ENCODE measurements around a stretch of chr21.

- PRO-cap = bidirectional peak, plus-strand start at chr21:34019192, minus-strand start at chr21:34019065
- RAMPAGE, long total RNA = start-site peak on the minus strand at chr21:34018997-34019043, 18 and 5 reads in 2 replicates
These were observed 54.5 kb upstream of the MRPS6 start for GRCh38 chr21:34018788-34019339.

GRCh38 chr21:34517480-34518284, 5.7 kb upstream of the KCNE1 start:
- PRO-cap = no peak
- RAMPAGE, long total RNA = no peak

GRCh38 chr21:34527796-34528562, 16.0 kb upstream of the KCNE1 start:
- PRO-cap = no peak
- RAMPAGE, long total RNA = no peak

- PRO-cap = no peak
- RAMPAGE, long total RNA = no peak
These were observed 5.4 kb upstream of the RCAN1 start for GRCh38 chr21:34620318-34620625.

- PRO-cap = no peak
- RAMPAGE, long total RNA = no peak
These were observed 123.4 kb downstream of the CLIC6 start for GRCh38 chr21:34792073-34792676.

GRCh38 chr21:34807914-34808697, 139.3 kb downstream of the CLIC6 start:
- PRO-cap = no peak
- RAMPAGE, long total RNA = no peak

GRCh38 chr21:34813978-34814820, 145.4 kb downstream of the CLIC6 start:
- PRO-cap = no peak
- RAMPAGE, long total RNA = no peak

GRCh38 chr21:34837060-34838156, 168.6 kb downstream of the CLIC6 start:
- PRO-cap = no peak
- RAMPAGE, long total RNA = no peak

GRCh38 chr21:34868356-34868991, 180.6 kb downstream of the RUNX1 start:
- PRO-cap = no peak
- RAMPAGE, long total RNA = no peak

DNA sequence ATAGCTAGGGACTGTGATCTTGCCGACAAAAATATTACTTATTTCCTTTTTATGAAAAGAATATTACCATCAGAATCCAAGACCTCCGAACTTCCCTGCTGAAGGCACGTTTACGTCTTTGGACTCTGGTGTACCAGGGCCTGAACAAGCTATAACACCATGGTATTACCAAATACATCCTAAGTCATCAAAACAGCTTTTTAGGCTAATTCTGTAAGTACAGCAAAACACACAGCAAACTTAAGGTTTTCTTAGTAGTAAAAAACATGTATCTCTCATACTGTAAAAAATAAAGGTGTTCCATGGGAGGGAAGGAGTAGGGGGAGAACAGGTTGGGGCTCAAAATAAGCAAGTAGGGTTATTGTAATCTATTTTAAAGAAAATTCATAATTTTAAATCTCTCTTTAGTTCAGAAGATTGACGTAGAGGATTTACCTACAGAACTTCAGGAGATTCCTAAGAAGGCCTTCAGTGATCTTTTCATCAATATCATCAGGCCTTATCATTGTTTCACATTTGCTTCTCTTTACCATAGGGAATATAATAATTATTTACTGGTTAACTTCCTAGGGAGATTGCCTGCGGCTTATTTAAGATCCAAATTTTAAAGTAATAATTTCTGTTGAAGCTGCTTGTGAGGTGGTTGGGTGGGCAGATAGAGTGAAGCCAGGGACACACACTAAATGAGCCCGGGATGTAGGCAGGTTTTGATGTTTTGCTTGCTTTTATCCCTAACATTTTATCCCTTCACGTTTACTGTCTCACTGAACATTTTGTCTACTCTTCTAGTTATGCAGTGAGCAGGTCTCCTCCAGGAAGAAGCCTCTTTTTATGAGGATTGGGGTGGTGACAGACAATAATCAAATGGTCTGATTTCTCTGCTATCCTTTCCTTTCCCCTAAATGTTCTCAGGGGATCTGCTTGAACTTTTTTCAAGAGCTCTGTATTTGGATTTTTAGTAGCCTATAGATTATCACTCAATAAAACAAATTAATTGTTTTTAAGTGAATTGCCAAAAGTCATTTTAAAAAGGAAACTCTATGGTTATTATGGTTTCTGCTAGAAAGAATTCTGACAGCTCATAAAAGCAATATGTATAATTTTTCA, 164.8 kb downstream of the RUNX1 start:
- PRO-cap = no peak
- RAMPAGE, long total RNA = no peak

GRCh38 chr21:35027877-35028871, 20.9 kb downstream of the RUNX1 start:
- PRO-cap = no peak
- RAMPAGE, long total RNA = no peak

DNA sequence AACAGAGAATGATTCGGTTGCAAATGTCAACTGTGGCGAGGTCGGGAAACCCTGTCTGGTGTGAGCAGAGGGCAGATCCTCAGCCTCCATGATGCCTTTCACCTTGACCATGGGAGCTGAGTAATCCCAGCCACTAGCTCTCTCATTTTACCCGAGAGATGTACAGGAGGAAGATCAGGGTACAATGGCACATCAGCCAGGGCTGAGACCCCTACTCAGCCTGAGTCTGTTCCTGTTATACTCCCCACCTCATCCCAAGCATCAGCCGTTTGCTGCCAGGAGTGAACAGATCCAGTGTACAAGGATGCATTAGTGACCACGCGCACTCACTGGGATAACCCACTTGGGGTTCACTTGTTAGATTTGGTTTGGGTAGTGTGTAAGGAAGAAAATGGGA, 14.4 kb downstream of the RUNX1 start:
- PRO-cap = no peak
- RAMPAGE, long total RNA = no peak

DNA sequence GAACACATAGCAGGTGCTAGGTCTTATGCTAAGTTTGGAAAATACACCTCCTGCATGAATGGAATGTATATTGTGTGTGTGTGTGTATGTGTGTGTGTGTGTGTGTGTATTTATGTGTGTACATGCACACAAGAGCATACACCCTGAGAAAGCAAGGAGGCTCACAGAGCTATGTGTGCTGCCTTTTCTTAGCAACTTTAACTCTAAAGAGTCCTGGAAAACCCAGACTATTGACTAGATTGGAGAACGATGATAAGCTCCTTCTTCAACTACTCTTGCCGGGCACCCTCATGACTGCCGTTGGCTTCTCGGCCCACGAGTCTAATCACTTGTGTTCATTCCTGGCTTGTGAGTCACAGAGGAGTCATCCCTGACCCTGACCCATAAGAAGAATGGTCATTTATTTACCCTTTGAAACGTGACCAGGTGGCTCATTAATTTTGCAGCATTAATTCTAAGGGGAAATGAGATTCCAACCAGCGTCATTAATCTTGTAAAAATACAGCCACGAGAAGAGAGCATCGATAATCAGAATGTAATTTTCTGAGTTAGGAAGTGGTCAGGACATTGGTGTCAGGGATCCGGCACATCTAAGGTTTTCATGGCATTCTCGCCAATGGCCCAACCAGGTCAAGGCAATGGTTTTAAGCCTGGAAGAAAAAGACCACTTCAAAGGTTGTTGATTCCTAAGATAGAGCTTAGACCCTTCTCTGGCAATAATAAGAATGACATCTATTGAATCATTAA, 183.5 kb upstream of the RUNX1 start:
- PRO-cap = no peak
- RAMPAGE, long total RNA = no peak

- PRO-cap = no peak
- RAMPAGE, long total RNA = no peak
These were observed 208.2 kb upstream of the RUNX1 start for GRCh38 chr21:35257288-35257810.

- PRO-cap = no peak
- RAMPAGE, long total RNA = no peak
These were observed 450.1 kb upstream of the RUNX1 start for GRCh38 chr21:35499269-35499471.

- PRO-cap = no peak
- RAMPAGE, long total RNA = no peak
These were observed 1.1 kb downstream of the CBR1 start for GRCh38 chr21:36070819-36071498.

DNA sequence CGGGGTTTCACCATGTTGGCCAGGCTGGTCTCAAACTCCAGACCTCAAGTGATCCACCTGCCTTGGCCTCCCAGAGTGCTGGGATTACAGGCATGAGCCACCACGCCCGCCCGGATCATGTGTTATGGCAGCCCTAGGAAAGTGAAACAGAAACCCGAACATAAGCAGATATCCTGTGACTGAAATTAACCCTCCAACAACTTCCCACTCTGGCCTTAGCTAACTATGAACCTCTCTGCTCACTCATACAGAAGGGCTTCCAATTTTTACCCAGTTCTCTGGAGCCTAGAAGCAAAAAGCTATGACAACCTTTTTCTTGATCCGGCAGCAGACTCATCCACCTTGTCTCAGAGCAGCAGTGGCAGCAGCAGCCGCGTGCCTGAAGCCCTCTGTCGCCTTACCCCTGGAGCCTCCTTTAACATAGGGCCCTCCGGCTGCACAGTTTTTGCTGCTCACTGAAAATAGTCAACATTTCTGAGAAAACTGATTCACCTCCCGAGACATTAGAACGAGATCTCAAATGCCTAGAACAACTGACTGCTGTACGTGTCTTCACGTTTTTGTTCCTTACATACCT, 9.3 kb downstream of the CBR1 start:
- PRO-cap = no peak
- RAMPAGE, long total RNA = no peak

GRCh38 chr21:36141333-36142054, 6.6 kb downstream of the CBR3 start:
- PRO-cap = no peak
- RAMPAGE, long total RNA = no peak

GRCh38 chr21:36203533-36204120, 47.0 kb downstream of the DOP1B start:
- PRO-cap = no peak
- RAMPAGE, long total RNA = no peak

DNA sequence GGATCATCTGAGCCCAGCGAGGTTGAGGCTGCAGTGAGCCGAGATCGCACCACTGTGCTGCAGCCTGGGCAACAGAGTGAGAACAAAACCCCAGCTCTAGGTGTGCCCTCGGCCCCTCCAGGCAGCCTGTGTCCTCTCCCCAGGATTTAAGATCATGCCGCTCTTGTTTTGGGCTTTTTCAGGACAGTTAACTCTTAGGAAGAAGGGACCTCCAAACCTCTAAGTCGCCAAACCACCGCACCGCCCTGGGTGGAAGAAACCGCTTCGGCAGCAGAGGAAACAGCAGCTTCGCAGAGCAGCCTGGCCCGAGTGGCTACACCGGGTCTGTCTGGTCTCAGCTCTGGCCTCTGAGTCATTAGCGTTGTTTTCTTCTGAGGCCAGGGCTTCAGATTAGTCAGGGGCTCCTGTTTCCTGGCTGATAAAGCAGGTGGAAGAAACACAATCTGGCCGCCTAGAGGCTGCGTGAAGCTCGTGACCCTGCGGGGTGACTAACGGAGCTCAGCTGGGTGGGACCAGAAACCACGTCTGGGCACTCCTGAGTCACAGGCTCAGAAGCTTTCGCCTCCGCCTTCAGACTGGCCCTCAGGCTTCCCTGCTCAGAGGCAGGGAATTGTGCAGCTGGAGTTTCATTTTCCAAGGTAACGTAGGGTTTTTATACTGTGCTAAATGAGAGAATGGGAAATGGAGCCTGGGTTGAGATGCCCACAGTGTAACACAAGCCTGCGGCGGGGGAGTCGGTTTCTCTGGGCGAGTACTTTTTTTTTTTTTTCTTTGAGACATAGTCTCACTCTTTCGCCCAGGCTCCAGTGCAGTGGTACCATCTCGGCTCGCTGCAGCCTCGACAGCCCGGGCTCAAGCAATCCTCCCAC, 44.8 kb downstream of the CHAF1B start:
- PRO-cap = no peak
- RAMPAGE, long total RNA = no peak

Measured in OCI-LY7 (cell line).